ENCODE results near the gene IGF2R.

DNA sequence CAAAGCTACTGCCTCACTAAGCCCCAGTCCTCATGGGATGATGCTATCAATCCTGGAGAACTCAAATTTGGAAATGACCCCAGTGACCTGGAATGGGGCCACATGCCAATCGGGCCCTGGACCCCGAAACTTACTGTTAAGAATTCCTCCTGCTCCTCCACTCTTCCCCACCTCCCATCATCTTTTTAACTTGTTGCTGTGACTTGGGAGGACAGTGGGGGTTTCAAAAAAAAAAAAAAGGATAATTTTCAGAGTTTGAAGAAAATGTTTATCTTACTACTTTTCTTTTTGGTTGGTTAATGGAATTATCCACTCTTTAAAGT, 32.8 kb downstream of the EZR start:
- PRO-cap = no peak
- RAMPAGE, long total RNA, 4 experiments = no peak in any of the 4 experiments

DNA sequence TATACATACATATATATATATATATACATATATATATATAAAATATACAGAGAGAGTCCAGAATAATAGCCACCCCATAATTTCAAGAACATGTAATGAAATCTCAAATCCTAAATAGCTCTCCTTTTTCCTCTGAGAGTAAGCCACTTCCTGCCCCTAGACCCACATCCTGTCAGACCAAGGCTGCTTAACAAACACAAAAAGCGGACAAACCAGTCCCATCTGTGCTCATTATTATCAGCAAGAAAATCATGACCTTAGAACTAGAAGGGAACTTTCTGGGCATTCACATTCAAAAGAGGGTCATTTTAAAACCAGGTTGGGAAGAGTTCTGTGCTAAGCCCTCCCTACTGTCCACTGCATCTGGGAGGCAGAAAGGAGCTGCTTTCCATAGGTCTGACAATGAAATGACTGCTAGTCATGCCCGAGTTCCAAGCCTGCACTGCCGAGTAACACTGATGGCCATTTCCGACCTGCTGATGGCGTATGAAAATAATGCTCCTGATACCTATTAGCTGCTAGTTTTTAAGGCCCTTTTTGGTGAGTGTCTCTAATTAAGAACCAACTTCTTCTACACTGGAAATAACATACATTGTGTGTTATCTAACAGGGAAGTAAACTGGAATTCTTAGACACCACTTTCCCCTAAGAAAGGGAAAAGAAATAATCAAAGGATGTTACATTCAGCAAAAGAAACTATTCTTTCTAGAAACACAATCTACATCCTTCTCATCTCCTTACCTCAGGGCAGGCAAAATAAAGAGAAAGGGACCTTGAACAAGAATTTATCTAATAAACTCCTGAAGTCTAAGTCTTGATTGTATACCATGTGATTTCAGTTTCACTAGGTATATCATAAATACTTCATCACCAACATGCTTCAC, 15.3 kb downstream of the EZR start:
- PRO-cap = no peak
- RAMPAGE, long total RNA, 4 experiments = no peak in any of the 4 experiments

GRCh38 chr6:158815088-158815767, 3.9 kb downstream of the EZR start:
- PRO-cap = no peak
- RAMPAGE, long total RNA, 4 experiments = no peak in any of the 4 experiments

DNA sequence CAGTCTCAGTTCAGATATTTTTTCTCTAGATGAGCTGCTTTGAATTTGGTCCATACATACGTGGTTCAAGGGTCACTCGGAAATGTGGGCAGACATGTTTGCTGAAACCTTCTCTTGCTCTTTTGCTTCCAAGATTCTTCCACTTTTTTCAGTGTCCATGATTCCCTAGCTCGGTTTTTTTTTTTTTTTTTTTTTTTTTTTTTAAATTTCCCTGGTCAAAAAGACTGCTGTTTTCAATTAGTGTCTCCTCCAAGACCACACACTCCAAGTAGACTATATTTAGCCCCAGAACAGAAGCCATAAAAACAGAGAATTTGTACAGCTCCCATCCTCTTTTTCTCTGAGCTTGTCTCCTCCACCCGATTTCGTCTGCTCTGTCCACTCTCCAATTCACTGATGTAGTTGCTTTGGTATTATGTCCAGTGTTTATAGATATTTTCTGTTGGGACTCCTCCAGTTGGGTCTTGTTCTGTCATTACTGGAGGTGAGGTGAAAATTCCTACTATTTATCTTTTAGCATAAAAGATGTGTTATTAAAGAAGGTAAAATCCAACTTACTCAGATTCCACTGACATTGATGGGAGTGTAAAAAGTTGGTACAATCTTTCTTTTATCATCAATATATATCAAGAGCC, 37.6 kb downstream of the RSPH3 start:
- PRO-cap = no peak
- RAMPAGE, long total RNA, 4 experiments = no peak in any of the 4 experiments

DNA sequence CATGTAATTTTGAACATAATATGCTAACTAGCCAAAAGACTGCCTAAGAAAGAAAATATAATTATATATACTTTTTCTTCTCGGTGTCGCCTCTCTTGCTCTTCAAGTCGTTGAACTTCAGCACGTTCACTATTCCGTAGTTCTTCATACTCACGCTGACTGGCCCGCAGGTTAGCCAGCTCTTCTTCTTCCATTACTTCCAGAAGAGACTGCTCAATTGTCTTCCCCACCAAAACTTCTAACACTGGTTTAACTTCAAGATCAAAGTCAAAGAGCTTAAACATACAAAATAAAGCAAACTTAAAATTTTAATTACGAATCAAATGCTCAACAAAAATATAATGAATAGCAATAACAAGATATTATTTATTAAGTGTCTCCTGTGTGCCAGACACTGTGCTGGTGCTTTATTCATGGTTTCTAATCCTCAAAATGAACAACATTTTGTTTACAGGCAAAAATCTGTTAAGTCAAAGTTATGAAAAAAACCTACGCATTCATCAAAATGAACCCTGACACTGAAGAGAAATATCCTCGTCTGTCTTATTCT, 17.5 kb downstream of the RSPH3 start:
- PRO-cap = no peak
- RAMPAGE, long total RNA, 4 experiments = no peak in any of the 4 experiments

DNA sequence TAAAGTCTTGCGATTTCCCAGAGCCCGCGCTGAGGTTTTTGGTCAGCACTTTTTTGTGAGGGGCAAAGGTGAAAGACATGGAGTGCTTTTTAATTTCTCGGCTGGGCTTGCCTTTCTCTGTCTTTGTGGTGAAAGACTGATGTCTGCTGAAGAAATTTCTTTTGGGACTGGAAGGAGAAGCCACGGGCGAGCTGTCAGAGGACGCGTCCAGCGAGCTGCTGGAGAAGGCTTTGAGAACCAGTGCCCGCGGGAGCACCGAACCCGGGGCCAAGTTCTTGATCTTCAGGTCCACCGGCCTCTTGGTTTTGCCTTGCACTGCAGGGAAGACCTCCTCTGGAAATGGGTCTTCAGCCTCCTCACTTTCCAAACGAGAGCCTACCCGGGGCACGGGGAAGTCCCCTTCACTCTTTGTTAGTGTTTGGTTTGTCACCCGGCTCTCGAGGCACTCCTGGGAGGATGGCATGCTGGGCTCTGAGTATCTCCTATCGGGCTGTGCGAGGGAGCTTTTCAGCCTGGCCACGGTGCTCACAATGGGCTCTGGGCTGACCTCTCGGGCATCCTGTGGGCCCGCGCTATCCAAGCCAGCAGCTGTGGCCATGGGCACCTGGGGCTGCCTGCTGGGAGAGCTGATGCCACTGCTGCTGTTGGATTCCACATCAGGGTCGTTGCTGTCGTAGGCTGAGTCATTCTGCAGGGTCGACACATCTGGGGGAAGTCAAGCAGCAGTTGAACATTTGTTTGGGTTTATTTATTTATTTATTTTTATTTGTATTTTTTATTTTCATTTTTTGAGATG, 8.2 kb downstream of the TAGAP start:
- PRO-cap = no peak
- RAMPAGE, long total RNA, 4 experiments = no peak in any of the 4 experiments

GRCh38 chr6:159039564-159039957, 5.2 kb downstream of the TAGAP start:
- PRO-cap = no peak
- RAMPAGE, long total RNA, 4 experiments = no peak in any of the 4 experiments

DNA sequence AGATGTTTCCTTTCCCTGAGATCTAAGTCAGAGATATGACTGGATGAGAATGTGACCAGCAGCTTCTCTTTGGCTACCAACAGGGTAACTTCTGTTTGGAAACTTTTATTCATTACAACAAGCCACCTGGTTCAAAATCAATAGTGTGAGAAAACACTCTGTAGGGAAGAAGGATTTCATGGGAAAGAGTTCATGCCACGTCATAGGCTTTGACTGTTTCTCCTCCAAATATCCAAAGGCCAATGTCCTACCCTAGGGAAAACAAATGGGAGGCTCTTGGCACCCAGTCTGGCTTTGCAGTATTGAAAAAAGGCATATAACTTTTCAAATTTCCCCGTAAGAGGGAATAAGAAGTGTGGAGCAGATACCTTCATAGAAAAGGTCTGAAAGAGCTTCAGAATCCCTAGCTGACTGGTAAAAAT, 245.5 kb downstream of the FNDC1 start:
- PRO-cap = no peak
- RAMPAGE, long total RNA, 4 experiments = no peak in any of the 4 experiments

DNA sequence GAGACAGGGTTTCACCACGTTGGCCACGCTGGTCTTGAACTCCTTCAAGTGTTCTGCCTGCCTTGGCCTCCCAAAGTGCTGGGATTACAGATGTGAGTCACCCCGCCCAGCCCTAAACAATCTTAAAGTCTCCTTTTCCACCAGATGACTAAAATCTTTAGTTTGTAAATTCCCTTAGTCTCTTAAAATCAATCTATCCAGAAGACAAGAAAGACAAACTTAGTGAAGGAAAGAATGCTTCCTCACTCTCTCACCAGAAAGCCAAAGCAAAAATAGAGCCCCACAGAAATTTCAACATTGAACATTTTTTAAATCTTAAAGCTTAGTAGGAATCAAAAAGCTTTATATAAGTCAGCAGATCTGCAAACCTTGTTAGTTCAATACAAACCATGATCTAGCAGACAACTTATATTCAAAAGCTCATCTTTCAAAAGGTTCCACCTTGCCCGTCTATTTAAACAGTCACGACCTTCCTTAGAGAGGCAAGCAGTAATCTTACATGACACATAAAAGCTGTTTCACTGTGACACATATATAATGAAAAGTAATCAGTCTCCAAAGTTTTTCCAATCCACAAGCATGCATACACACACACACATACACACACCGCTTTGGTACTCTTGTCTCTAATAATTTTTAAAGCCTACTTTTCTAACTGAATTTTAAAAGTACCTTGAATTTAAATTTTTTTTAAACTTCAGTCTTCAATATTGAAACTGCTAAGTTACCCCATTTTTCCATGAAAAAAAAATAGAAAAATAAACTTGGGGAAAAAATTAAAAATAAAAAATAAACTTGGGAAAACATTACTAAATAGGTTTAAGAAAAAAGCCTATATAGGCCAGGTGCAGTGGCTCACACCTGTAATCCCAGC, 13.0 kb downstream of the SOD2 start:
- PRO-cap = no peak
- RAMPAGE, long total RNA, 4 experiments = no peak in any of the 4 experiments

DNA sequence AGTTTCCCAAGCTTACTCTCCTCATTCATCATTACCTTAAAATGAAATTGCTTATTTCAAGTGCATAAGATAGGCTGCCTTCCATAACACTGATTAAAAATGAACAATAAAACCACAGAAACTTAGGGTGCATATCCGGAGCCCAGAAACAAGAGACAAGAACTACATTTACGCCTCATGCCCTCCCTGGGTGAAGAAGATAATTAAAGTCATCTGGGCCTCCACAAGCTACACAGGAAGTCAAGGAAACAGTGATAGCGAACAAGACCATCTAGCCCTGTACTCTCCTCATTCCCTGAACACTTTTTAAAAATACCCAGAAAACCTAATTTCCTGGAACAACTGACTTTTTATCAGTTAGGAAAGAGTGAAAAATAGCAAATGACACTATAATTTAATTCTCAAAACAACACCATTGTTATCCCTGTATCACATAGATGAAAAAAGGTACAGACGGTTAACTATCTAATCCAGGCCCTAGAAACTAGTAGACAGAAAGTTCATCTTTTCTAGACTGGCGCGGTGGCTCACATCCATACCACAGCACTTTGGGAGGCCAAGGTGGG, 6.3 kb downstream of the SOD2 start:
- PRO-cap = no peak
- RAMPAGE, long total RNA, 4 experiments = no peak in any of the 4 experiments

- PRO-cap = no peak
- RAMPAGE, long total RNA, 4 experiments = no peak in any of the 4 experiments
These were observed 1.2 kb upstream of the WTAP start for GRCh38 chr6:159726116-159726451.

DNA sequence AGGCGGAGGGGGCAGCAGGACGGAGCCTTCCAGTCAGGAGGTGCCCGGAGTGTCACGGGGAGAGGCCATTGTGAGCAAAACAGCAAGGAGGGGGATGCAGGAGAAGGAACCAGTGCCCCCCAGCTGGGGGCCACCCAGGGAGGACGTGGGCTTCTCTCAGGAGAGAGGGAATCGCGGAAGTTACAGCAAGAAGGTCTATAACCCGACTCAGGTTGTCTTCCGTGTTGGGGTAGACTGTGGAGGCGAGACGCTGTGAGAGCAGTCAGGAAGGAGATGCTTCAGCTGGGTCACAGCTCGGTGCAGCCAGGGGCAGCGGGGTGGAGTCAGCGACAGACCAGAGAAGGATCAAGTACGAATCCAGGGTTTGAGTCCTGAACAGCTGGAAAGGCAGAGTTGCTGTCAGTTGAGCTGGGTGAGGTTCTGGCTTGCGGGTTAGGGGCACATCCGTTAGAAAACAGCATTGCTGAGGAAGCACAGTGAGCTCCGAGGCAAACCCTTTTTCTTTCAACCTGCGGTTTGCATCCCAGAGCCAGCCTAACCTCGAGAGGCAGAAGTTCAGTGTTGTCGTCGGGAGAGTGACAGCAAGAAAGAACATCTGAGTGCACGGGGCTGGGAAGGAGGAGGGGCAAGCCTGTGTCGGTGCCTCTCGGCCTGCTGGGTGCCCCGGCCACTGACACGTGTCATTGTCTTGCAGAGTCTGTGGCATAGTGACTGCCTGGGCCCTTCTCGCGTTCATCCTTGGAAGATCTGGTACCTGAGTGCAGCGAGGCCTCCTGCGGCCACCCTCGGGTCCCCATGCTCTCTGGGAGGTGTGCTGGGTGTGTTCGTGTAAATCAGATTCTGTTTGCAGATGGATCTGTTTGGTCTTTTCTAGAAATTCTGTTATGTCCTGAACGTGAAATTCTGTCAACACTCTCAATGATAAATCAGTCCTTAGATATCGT, 20.0 kb downstream of the PNLDC1 start:
- PRO-cap = no peak
- RAMPAGE, long total RNA, 4 experiments = no peak in any of the 4 experiments

DNA sequence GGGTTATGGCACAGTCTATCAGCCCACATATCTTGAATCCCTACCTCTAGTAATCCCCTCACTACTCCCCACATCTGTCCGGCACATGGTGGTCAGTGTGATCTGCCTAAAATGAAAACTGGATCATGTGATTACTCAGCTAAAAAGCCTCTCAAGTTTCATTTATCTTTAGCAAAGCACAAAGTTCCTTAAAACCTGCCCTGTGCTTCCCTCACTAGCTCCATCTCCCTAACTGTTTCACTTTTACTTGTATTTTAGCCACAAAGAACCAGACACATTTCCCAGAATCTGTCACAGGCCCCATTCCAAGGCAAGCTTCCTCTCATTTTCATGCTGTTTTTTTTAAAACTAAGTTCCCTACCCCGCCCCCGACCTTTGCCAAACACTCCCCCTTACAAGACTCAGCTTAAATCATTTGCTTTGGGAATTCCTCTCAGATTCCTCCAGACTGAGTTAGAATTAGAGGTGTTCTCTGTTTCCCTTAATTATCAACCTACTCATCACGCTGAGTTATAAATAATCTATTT, 8.9 kb upstream of the IGF2R start:
- PRO-cap = no peak
- RAMPAGE, long total RNA, 4 experiments = no peak in any of the 4 experiments

DNA sequence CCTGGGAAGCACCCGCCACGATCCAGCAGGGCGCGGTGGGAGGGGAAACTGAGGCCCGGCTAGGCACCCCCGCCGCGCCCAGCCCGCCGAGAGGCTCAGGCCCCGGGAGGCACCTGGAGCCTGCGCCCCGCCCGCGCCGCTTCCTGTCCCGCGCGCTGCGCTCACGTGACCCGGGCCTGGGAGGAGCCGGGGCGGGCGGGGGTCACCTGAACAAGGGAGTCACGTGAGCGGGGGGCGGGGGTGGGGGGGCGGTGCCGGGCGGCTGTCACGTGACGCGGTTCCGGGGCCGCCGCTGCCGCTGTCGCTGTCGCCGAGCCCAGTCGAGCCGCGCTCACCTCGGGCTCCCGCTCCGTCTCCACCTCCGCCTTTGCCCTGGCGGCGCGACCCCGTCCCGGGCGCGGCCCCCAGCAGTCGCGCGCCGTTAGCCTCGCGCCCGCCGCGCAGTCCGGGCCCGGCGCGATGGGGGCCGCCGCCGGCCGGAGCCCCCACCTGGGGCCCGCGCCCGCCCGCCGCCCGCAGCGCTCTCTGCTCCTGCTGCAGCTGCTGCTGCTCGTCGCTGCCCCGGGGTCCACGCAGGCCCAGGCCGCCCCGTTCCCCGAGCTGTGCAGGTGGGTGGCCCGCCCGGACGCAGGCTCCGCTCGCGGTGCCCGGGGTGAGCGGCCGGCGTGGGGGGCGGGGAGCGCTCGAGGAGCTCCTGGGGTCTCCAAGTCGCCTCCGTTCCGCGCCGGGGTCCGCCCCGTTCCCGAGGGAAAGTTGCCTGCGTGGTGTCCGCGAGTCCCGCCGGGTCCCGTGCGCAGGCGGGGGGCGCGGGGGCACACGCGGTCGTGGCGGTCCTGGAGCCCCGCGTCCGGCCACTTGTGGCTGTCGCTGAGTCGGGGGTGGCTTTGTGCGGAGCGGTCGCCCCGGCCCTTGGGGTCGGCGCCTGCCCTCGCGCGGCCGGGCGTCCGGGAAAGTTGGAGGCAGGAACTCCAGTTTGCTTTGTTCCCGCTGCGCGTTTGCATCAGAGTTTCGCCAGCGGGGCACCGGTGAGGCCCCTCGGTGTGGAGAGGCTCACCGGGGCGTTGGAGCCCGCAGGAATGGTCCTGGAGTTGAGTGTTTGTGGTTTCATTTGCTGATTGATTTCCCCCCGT, at the start of gene IGF2R:
TSS of gene IGF2R (plus strand) at position 295 of the 1,130 bp plus-strand sequence.
- PRO-cap = bidirectional peak, plus-strand start at position 301 of the sequence, minus-strand start at position 142 of the sequence
- RAMPAGE, long total RNA, 4 experiments = no peak in any of the 4 experiments

DNA sequence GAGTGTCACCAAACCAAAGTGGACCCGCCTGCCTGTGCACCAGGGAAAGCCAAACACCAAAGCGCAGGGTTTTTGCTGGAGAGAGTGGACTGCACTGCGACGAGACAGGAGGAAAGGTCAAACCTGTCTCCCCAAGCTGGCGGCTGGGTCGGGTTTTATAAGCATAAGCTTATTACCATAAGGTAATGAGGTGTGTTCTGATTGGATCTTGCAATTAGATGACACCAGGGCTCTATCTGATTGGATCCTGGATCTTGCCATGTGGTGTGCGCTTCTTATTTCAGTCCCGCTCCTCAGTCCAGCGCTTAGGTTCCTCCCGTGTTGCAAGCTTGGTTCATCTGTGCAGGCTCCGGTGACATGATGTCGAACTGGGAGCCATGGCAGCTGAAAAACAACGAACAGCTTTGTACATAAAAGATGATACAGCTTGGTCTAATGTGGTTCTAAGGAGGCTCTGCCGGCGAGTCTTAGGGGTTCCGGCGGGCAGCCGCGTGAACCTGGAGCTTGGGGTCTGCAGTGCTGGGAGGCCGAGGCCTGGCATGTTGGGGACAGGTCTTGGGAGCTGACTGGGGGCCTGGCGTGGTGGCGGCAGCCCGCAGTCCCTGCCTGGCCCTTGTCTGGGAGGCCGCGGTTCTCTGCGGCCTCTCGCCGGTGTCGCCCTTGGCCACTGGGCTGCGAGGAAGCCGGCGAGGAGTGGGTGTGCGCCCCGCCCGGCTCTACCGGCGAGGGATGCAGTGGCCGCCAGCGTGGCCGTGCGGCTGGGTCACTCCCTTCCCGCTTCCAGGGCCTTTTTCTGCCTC, 36.1 kb downstream of the IGF2R start:
- PRO-cap = no peak
- RAMPAGE, long total RNA, 4 experiments = no peak in any of the 4 experiments

- PRO-cap = no peak
- RAMPAGE, long total RNA, 4 experiments = no peak in any of the 4 experiments
These were observed 49.3 kb downstream of the IGF2R start for GRCh38 chr6:160017812-160019022.

DNA sequence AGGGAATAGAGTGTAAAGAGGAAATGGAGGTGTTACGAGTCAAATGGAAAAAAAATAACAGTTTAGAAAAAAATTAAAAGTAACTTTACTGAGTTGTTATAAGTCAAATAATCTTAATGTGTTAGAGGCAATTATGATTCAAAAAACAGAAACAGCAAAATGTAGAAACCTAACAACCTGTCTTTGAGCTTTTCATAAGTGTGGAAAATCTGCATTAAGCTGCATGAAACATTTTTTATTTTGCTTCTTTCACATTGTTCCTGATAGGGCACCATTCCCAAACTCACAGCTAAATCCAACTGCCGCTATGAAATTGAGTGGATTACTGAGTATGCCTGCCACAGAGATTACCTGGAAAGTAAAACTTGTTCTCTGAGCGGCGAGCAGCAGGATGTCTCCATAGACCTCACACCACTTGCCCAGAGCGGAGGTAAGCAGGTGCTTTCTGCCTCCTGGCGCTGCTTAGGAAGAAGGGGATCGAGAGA, 63.4 kb downstream of the IGF2R start:
- PRO-cap = no peak
- RAMPAGE, long total RNA, 4 experiments = no peak in any of the 4 experiments

GRCh38 chr6:160042698-160043402, 74.0 kb downstream of the IGF2R start:
- PRO-cap = no peak
- RAMPAGE, long total RNA, 4 experiments = no peak in any of the 4 experiments

DNA sequence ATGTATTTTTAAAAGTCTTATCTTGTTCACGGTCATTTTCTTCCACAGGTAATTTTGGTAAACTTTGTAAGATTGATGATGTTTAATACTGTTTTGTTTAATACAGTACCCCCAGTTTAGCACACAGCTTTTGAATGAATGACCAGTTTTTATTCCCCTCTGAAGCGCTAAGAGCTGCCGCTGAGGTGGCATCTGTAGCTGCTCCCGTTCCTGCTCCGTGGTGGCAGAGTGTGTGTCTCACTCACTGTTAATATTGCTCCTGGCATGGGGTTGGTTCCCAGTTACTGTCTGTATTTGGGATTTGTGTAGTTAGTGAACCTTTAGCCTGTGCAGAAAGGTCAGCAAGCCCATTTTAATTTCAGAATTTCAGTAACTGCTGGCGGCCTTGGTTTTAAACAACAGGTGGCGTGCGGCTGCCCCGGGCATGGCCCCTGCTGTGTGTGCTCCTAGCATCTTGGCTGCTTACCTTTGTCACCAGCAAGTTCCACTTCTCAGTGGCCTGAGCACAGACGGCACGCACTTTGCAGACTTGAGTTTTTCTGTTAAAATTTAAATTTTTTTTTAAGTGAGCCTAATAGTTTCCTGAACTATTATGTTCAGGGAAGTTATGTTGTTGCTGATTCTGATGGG, 54.1 kb upstream of the SLC22A1 start:
- PRO-cap = no peak
- RAMPAGE, long total RNA, 4 experiments = no peak in any of the 4 experiments

GRCh38 chr6:160069601-160070223, 51.9 kb upstream of the SLC22A1 start:
- PRO-cap = no peak
- RAMPAGE, long total RNA, 4 experiments = no peak in any of the 4 experiments

All from omental fat pad (tissue), 4 donors.